Mesenchymal stem cell of the bone marrow (primary cell): ENCODE measurements around a stretch of chr12.

GRCh38 chr12:54002302-54003028 lies 2.5 kb downstream of the HOXC9 start:
- CAGE, long polyA plus RNA: no peak

GRCh38 chr12:54005898-54006290 lies 2.9 kb upstream of the HOXC8 start:
- CAGE, long polyA plus RNA: no peak

DNA sequence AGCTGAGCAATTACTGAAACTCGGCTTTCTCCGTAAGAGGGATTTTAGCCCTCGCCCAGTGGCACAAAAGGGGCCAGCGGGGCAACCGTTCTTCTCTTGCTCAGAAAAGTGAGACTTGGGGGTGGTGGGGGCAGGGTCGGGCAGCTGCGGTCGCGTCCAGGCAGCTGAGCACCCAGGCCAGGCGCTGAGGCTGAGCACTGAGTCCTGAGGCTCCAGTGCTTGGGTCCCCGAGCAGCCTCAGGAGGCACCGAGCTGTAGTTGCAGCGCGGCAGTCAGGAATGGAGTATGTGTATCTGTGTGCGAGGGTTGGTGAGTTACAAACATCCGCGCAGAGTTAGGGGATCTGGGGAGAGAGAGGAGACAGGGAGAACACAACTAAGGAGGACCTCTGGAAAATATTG lies 4.1 kb upstream of the HOXC6 start:
- CAGE, long polyA plus RNA: no peak

DNA sequence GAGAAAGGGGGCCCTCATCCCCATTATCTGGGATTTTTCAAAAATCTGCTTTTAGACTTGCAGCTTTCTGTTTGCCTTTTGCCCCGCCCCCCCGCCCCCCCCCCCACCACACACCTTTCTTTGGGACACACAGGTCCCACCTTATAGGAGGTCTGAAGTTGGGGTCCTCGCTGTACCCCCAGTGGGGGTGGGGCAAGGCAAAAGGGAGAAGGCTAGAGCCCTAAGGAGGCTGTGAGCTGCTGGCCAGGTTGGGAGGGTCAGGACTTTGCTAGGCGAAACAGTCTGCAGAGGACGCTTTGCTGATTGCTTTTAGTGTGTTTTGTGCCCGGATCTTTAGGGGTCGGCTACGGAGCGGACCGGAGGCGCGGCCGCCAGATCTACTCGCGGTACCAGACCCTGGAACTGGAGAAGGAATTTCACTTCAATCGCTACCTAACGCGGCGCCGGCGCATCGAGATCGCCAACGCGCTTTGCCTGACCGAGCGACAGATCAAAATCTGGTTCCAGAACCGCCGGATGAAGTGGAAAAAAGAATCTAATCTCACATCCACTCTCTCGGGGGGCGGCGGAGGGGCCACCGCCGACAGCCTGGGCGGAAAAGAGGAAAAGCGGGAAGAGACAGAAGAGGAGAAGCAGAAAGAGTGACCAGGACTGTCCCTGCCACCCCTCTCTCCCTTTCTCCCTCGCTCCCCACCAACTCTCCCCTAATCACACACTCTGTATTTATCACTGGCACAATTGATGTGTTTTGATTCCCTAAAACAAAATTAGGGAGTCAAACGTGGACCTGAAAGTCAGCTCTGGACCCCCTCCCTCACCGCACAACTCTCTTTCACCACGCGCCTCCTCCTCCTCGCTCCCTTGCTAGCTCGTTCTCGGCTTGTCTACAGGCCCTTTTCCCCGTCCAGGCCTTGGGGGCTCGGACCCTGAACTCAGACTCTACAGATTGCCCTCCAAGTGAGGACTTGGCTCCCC lies 1.4 kb downstream of the HOXC6 start:
- CAGE, long polyA plus RNA: no peak

- CAGE, long polyA plus RNA: no peak
Observed at GRCh38 chr12:54197308-54198018, 8.7 kb upstream of the SMUG1 start.

DNA sequence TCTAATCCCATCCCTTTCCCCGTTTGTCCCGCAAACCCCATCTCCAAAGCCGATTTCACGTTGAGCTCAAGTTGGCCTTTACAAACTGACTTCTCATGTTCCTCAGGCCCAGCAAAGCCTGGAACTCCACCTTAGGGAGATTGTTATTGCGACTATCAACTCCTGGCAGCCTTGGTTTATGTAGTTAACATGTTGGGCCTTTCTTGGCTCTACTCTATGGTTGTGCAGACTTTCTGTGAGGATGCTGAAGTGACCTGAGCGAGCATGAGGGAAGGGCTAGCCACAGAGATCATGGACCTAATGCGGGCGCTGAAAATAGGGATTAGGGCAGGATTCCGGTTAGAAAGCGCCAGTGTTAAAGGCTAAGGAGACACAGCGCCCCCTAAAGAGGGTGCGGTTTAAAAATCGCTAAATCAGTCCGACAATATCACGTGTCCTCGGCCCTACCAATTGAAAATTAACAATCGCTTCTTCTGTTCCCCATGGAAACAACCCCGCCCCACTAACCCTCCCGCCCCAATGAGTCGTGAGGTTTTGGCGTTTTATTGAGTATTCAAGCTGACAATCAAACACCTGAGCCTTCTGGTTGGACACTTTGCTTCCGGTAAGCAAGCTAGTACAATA lies 403 bp upstream of the COPZ1 start:
- CAGE, long polyA plus RNA: no peak

GRCh38 chr12:54349103-54349565 lies 15.2 kb downstream of the GPR84 start:
- CAGE, long polyA plus RNA: no peak

DNA sequence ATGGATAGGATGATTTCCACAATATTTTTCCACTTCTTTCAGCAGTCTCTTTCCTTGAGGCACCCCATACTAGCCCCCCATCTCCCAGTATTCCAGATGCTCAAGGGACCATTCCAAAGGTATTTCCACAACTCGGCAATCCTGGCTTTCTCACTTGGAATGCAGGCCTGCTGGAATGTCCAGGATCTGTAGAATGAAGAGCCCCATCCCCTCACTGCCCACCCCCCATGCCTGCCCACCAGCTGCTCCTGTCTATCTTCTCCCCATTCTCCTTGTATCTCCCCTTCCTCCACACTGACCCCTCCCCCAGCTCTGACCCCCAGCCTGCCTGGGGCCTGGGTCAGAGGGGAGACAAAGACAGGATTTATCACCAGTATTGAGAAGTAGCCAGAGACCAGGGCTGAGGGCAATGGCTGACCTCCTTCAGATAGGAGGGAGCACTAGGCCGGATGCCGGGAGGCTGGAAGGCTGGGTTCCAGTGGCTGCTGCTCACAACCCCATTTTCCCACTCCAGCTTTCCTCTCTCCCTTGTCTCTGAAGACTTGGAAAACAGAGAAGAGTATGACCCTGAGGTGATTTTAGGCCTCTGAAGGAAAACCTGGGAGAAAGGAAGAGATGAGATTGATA lies 8.8 kb downstream of the GPR84 start:
- CAGE, long polyA plus RNA: no peak

- CAGE, long polyA plus RNA: no peak
Observed at GRCh38 chr12:54378572-54379007, 5.9 kb downstream of the ZNF385A start.

- CAGE, long polyA plus RNA: no peak
Observed at GRCh38 chr12:54385491-54386087, 1.1 kb upstream of the ZNF385A start.

DNA sequence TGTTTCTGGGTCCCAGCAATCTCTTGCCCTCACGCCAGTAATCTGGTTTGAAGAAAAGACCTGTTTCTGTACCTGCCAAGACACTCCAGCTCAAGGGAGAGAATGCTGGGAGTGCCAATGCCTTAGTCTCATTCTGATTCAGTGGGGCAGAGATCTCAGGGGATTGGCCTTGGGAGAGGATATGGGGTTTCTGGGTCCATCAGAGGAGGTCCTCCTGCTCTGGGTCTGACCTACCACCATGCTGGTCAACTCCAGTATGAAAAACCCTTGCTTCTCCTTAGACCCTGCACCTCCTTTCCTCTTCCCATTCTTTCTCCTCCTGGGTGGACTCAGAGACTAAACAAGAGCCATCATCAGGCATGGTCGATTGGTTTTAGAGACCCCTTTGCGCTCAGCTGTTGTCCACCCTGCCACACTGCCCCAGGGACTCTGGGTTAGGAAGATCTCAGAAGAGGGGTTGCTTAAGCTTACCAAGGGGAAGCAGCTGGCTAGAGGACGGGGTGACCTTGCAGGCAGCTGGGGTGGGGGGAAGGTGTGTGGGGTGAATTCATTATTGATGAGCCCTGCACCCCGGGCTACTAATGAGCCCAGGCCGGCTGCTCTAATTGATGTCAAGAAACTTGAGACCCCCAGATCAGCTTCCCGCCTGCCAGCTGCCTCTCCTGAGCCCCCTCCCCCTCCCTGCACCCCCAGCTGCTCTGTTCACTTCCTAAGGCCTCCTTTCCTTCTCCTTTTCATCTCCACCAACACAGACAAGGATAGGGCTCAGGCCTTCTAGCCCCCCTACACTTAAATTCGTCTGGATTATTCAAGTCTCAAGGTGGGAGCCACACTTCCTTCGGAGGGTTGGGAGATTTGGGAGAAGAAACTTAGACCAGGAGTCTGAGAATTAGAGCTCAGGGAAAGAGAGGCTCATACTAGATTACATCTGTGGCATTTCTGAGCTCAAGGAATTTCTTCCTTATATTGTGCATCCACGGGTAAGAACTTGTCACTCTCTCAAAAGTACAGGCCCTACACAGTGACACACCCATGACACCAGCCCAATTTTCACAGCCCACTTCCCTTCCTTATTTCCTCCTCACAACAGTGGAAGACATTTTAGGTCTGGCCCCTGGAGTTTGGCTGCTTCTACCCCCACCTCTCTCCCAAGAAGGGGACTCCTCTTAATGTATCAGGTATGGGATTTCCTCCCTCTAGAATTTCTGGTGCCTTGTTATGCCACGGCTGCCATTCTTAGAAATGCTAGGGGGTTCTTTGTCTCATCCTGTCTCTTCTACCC lies 8.8 kb upstream of the ZNF385A start:
- CAGE, long polyA plus RNA: no peak

DNA sequence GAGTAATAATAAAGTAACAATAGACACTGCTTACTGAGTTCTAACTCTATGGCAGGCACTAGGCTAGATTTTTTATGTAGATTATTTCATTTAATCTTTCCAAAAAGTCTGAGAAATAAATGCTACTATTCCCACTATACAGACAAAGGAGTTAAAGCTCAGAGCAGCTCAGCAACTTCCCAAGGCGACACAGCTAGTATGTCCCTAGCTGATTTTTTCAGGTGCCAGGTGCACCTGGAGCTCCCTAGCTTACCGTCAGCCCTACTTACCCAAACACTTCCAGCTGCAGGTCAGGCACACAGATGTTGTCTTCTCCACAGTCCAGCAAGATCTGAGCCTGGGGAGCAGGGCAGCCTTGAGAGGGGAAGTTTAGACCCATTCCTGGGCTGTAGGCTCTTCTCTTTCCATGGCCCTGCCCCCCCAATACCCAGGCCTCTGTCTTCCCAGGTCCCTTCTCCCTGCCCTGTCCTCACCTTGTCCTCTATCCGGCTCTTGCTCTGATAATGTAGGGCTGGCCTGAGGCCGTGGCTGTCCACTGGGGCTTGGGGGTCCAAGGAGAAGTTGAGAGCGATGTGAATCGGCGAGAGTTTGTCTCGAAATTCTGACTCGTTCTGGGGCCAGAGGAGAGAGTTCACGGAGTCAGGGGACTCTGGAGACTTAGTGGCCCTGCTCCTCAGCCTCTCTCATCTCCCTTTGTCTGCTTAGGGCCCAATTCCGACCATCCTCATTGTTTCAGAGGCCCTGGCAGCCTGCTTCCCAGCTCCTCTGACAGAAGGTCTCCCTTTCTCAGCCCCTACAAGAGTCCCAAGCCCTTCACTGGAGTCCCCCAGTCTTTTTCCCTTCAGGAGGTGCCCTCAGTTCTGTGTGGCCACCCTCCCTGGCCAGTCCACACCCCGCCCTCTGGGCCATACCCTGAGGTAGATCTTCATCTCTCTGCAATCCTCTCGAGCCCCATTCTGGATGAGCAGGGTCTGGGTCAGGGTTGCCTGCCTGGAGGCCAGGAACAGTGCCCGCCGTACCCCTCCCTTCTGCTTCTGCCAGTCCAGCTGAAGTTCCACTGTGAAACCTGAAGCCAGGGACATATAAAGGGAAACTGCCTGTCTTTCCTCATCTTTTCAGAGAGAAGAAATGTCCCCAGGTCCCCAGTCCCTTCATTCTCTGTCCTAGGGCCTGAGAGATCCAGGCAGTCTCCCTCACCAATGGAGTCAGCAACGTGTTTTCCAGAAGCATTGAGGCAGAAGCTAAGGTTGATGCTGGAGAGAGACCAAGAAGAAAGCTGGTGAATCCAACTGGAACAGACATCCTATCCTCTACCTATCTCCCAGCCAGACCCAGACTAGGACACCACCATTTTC lies 15.9 kb downstream of the ITGA5 start:
- CAGE, long polyA plus RNA: no peak

GRCh38 chr12:54413093-54414016 lies 5.7 kb downstream of the ITGA5 start:
- CAGE, long polyA plus RNA: no peak

GRCh38 chr12:54542395-54543017 lies 6.9 kb upstream of the PDE1B start:
- CAGE, long polyA plus RNA: no peak

DNA sequence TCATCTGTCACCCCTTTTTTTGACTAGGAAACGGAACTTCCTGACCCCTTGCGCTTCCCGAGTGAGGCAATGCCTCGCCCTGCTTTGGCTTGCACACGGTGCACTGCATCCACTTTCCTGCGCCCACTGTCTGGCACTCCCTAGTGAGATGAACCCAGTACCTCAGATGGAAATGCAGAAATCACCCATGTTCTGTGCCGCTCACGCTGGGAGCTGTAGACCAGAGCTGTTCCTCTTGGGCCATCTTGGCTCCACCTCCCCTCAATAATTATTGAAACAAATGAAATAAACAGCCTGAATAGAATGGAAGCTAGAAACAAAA lies 34.4 kb downstream of the MUCL1 start:
- CAGE, long polyA plus RNA: no peak

- CAGE, long polyA plus RNA: no peak
Observed at GRCh38 chr12:54991084-54991716, 6.6 kb upstream of the TESPA1 start.

- CAGE, long polyA plus RNA: no peak
Observed at GRCh38 chr12:55101916-55102327, 24.3 kb upstream of the OR9K2 start.

DNA sequence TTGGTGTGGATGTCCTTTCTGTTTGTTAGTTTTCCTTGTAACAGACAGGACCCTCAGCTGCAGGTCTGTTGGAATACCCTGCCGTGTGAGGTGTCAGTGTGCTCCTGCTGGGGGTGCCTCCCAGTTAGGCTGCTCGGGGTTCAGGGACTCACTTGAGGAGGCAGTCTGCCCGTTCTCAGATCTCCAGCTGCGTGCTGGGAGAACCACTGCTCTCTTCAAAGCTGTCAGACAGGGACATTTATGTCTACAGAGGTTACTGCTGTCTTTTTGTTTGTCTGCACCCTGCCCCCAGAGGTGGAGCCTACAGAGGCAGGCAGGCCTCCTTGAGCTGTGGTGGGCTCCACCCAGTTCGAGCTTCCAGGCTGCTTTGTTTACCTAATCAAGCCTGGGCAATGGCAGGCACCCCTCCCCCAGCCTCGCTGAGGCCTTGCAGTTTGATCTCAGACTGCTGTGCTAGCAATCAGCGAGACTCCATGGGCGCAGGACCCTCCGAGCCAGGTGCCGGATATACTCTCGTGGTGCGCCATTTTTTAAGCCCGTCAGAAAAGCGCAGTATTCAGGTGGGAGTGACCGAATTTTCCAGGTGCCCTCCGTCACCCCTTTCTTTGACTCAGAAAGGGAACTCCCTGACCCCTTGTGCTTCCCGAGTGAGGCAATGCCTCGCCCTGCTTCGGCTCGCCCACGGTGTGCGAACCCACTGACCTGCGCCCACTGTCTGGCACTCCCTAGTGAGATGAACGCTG lies 40.7 kb downstream of the OR9K2 start:
- CAGE, long polyA plus RNA: no peak

DNA sequence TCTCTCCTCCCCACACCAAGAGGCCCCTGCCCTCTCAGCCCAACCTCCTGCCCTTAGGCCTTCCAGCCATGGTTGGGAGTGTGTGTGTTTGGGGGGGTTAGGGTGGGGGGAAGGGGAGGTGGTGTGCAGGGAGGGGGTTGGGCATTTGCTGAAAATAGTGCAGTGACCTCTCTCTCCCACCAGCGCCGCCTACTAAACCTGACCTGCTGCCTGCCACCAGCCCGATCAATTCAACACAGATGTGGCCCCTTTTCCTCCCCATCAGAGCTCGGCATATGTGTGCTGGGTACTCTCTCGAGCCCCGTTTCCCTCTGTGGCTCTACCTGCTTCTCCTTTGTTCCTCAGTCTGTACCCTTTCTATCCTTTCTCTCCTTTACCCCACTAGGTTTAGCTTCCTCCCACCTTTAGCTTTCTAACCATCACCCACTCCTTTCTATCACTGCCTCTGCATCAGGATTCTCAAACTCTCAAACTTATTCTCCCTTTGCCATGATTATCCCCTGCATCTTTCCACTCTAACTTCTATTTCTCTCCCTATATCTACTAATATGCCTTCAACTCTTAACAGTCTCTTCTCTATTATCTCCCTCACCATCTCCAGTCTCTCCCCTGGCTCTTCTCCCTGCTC lies 3.1 kb downstream of the GDF11 start:
- CAGE, long polyA plus RNA: no peak

DNA sequence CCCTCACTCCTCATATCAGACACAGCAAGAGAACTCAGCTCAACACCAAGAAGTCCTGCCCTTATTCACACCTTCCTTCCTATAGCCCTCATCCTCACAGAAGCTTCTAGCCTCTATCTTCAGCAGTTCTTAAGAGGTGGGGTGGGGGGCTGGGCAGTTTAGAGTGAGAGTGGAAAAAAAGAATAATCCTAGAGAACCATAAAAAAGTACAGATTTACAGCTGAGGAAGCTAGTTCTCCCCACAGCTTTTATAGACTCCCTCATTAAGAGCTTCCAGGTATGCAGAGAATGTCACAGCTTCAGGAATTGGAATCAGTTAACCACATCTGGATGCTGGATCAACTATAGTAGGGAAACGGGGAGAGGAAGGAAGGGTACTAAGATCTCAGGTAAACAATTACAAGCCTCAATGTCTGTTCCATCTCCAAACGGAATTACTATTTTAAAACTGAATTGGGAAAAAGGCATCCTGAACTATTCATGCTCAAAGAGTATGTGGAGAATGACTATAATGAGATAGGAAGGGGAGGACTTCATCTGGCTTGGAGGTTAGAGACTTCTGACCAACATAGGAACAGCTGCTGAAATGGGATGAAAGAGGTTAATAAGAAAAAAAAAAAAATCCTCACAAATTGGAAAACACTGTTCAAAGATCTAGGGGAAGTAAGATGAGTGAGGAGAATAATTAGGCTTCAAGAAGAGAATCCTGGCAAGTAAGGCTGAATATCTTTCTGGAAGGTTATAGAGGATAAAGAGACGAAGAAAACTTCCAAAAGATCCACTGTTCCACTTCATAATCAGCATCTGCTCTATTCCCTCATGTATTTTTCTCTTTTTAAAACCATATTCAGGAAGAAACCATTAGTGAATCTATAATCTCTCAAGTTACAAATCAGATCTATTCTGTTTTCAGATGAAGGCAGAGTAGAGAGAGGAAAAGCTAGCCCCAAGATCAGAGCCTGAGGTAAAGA lies 12.5 kb downstream of the GDF11 start:
- CAGE, long polyA plus RNA: no peak